Osteoblast (primary cell): ENCODE data around the genes HS6ST2, USP26, RTL8B, SAGE1 and VGLL1.

GRCh38 chrX:132956944-132957666 lies 1.3 kb downstream of the HS6ST2 start:
- CAGE, long polyA plus RNA, result no peak
- RRBS, result 38% methylated on average over 13 of the region's 68 CpGs

DNA sequence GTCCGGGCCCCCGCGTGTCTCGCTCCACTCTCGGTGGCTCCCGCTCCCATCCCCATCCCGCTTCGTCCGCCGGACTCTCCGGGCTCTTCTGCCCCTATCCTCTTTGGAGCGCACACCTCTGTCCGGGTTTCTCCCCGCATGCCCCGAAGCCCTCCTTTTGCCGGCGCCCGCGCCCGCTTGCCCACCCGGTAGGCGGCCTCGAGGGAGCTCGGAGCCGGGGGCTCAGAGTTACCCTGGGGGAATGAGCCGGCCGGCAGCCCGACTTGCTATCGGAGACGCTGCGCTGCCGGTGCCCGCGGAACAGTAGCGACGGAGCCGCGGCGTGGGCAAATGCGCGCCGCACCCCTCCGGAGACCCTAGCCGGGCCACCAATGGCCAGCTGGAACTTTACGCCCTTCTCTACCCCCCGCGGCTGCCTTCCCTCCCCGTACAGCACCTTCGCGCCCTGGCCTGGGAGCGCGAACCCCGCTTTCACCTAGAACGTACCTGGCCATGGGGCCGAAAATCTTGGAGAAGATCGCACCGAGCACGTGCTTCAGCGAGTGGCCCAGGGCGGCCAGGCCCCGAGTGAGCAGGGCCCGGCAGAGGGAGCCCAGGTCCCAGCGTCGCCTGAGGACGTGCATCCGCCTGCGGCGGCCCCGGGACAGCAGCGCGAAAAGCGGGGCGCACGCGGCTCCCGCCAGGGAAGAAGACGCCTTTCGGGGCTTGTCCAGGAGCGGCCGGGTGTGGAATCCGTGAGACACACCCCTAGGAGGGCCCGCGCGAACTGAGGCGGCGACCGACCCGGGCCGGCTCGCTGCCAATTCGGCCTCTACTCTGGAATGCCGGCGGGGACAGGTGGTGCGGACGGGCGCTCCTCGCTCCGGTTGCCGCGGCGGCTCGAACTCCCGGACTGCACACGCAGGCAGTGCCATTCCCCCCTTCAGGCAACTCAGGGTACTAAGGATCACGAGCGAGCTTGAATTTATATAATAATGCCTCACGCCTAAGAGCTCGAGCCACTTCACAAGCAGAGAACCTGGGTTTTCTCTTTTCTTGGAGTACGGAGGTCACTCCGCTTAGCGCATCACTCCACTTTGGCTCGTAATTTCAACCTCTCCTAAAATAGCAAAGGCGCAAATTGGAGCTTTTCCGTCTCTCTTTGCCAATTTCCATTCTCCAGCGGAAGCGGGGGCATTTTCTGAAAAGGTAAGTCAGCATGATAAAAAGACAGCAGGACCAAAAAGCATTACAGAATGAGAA lies at the start of gene HS6ST2:
HS6ST2 (minus strand) TSS at position 941 of the 1,242 bp plus-strand sequence.
- CAGE, long polyA plus RNA, result no peak
- RRBS, result 36% methylated on average over 65 of the region's 116 CpGs

DNA sequence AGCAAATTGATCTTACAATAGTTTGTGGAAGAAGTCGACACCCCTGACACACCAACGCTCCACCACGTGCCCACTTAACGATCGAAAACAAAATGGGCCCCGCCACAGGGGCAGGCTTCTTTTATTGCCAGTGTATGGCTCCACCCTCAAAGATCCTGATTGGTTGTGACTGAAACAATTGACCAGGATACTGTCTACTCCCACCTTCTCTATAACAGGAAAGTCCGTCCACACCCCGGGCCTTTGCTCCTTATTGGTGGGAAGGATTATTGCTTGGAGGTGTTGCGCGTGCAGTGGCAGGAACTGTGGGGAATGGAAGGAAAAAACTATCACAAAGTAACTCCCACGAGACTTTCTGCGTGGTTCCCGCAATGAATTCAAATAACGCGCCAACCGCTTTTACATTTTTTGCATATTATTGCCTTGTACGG lies at the start of gene USP26:
USP26 (minus strand) TSS at position 96 of the 431 bp plus-strand sequence.
- CAGE, long polyA plus RNA, result no peak
- RRBS, result no CpG with 5 or more reads among the region's 17 CpGs

GRCh38 chrX:133677138-133677361 lies 261.8 kb upstream of the GPC4 start:
- CAGE, long polyA plus RNA, result no peak
- RRBS, result no CpG with 5 or more reads among the region's 3 CpGs

- CAGE, long polyA plus RNA, result no peak
- RRBS, result no CpG with 5 or more reads among the region's 31 CpGs
Measured at GRCh38 chrX:134545320-134545984, 85.5 kb downstream of the HPRT1 start.

GRCh38 chrX:134769824-134770475 lies 27.1 kb downstream of the PABIR2 start:
- CAGE, long polyA plus RNA, result no peak
- RRBS, result no CpG with 5 or more reads among the region's 5 CpGs

GRCh38 chrX:135022420-135023114 lies at the start of gene RTL8B:
Gene RTL8B, minus strand, starts transcription at chrX:135022542.
- CAGE, long polyA plus RNA, result start-site peak on the minus strand at chrX:135022470-135022545, 20 and 72 reads in 2 replicates
- RRBS, result 26% methylated on average over 14 of the region's 25 CpGs

GRCh38 chrX:135165904-135166243 lies 5.3 kb downstream of the CT55 start:
- CAGE, long polyA plus RNA, result no peak
- RRBS, result no CpG with 5 or more reads among the region's 4 CpGs

- CAGE, long polyA plus RNA, result no peak
- RRBS, result no CpG with 5 or more reads among the region's 25 CpGs
Measured at GRCh38 chrX:135326294-135327248, 17.3 kb downstream of the ETDC start.

DNA sequence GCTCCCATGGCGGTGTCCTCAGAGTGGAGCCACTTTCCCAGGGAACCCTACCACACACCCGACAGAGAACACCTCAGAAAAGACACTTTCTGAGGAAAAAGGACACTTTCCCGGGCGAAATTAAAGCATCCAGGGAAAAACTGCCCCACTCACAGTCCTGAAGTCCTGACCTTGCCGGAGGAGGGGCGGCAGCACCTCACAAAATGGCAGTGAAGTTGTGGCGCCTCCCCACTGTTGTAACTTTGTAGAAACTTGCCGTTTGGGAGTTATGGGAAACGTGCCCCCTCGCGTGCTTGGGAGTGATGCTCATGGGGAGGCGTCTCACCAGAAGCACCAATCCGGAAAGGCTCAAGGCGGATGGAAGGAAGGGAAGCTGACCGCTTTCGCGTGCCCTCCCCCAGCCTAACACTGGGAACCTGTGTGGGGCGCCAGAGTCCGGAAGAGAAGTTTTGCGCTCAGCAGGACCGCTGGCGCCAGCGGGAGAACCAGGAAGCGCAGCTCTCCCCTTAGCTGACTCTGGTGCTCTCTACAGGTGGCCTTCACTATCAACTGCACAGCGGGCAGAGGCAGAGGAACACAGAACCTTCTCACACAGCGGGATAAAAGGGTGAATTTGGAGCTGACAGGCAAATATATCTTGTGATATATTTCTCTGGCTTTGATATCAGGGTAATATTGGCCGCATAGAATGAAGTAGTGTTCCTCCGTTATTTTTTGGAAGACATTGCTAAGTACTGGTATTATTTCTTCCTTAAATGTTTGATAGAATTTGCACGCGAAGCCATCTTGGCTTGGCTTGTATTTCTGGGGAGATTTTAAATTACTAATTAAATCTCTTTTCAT lies at the start of gene SAGE1:
SAGE1 (plus strand) TSS at position 542 of the 843 bp plus-strand sequence.
- CAGE, long polyA plus RNA, result no peak
- RRBS, result 76% methylated on average over 6 of the region's 30 CpGs

DNA sequence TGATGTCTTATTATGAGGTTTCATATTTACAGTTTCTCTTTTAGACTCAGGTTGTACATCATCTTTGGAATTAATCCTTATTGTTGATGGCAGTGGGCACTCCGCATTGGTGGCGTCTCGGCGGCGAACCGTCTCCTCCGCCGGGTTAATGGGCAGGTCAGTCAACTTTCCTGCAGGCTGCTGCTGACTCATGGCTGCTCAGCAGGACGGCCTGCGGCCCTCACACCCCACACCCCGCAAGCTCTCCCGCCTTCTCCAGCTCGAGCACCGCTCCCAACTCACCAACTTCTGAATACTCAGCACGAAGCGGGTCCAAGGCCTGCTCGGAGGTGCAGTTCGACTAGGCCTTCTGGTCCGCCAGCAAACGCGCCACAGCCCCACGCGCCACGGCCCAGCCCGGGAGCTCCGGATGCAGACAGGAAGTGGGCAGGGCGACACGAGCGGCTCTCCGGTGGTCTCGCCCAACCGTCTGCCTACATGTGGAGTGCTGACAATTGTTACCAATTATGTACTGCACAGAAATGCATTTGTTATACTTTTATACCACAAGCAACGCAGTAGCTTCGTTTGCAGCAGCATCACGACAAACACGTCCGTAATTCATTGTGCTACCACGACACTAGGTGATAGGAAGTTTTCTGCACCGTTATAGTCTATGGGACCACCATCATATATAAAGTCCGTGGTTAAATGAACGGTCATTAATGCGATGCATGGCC lies 98.5 kb upstream of the FHL1 start:
- CAGE, long polyA plus RNA, result no peak
- RRBS, result 89% methylated on average over 5 of the region's 42 CpGs

- CAGE, long polyA plus RNA, result no peak
- RRBS, result no CpG with 5 or more reads among the region's 9 CpGs
Measured at GRCh38 chrX:136143713-136144322, 53.0 kb upstream of the FHL1 start.

GRCh38 chrX:136159549-136159925 lies 37.3 kb upstream of the FHL1 start:
- CAGE, long polyA plus RNA, result no peak
- RRBS, result no CpG with 5 or more reads among the region's 2 CpGs

DNA sequence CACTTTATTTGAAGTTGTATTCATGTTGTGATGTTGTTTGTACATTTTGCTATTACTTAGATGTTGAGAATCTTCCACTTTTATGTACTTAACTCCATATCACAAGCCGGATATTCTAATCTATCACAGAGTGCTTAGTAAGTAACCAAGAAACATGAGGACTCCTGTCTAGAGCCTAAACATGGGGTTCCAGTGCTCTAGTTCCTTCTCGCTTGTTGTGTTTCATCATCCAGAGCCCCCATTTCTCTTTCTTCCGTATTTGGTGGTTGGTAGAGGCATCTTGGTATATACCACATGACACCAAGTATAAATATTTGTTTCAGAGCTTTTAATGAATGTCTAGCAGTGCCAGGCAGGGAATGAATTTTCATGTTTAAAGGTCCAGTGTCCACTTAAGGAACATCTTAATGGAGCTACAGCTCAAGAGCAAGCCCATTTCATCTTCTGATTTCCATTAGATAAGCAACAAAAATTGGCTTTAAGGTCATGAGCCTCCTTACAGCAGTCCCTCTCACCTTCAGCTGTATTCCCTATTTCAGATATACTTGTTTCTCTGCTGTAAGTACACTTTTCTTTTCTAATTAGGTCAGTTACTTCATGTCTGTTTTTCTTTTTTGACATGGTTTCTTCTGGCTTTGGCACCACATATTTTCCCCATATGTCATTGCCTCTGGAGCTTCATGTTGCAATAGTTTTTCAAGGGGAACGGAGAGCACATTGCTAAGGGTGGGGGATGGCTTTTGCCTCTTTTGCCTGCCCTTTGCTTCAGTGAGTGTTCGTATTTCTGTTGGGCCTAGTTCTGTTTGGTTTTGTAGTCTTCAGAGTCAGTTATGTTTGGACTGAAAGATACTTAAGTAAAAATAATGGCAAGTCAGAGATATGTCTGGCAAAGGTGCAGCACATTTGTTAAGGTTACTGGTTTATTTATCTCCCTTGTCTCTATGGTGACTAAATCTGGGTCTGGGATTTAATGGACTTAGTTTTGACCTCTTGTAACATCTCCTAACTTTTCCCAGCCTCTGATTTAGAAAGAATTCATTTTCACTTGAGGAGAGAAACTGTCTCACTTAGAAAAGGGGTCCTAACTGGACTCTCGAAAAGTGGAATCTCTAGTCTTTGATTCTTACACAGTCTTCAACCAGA lies 20.6 kb upstream of the FHL1 start:
- CAGE, long polyA plus RNA, result no peak
- RRBS, result no CpG with 5 or more reads among the region's 6 CpGs

DNA sequence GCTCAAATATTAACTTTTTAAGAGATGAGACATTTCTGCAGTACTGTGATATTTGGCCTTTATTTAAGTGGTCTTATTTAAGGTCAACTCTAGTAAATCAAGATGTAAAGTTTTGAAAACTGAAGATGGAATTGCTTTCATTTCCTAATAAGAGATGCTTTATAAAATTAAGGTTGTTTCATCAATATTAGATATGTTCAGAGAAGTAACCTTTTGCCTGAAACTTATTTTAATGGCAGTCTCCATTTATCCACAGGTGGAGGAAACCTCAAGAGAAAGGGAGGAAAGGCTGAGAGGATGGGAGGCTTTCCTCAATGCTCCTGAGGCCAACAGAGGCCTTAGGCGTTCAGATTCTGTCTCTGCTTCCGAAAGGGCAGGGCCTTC lies 13.2 kb downstream of the HTATSF1 start:
- CAGE, long polyA plus RNA, result no peak
- RRBS, result no CpG with 5 or more reads among the region's 2 CpGs

DNA sequence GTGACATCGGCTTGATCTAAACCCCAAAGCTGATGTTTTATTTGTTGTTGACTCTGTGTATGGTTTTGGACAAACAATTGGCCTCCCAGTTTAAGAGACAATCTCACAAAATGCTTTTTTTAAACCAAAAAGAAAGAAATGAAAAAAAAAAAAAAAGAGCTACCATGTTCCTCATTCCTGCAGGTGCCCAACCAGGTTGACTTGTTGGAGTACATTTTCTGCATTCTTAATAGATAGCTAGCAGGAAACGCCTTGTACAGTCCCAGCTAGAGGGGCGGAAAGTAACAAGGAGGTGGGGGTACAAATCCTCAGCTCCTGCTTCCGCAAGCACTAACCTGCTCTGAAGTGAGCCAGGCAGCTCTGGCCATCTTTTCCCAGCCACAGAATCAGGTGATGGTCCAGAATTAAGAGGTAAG lies at the start of gene VGLL1:
VGLL1 (plus strand) TSS at position 330 of the 416 bp plus-strand sequence.
- CAGE, long polyA plus RNA, result no peak
- RRBS, result no CpG with 5 or more reads among the region's 4 CpGs

DNA sequence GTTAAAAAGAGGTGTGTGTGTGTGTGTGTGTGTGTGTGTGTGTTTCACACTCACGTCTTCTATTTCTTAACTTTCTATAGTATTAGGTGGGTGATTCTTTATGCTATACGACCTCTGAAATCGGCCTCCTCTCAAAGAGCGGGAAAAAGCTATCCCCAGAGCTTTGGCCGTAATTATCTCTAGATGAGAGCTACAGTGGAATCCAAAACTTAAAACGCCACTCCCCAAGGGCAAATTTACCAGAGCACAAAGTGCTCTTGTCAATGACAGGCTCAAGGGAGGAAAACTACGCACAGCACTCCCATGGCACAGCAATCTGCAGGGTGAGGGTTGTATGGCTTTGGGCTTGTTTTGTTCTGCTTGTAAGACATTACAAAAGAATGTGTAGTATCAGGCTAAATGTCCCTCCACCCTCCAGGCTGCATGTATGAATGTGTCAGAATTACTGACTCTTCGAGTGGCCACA lies 44.1 kb downstream of the ARHGEF6 start:
- CAGE, long polyA plus RNA, result no peak
- RRBS, result no CpG with 5 or more reads among the region's 8 CpGs

DNA sequence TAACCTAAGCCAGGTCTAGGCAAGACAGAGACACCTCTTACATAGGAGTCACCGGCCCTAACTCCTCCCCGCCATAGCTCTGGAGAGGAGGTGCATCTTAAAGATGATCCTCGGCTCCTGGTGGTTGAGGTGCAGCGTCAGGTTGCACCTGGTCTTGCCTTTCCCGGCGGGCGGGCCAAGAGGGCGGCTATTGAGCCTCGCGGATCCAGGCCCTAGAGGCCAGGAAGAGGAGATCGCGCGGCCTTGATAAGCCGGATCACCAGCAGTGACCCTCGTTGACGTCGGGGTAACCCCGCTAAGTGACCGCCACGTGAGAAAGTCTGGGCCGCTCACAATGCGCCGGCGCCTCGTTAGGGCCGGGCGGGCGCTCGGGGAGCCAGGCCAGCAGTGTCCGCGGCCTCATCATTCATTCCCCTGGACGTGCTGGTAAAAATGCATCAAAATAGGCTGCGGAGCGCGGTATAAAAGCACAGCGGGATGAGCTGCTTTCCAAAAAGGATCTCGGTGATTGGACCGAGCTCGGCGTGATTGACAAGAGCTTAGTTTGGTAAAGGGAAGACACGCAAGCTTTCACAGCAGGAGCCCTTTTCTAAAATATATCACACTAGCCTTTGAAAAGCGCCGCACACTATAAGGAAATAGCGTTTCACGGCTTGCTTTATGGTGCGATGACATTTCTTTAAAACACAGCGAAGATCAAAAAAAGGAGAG lies 16.0 kb upstream of the ZIC3 start:
- CAGE, long polyA plus RNA, result no peak
- RRBS, result 25% methylated on average over 19 of the region's 47 CpGs

DNA sequence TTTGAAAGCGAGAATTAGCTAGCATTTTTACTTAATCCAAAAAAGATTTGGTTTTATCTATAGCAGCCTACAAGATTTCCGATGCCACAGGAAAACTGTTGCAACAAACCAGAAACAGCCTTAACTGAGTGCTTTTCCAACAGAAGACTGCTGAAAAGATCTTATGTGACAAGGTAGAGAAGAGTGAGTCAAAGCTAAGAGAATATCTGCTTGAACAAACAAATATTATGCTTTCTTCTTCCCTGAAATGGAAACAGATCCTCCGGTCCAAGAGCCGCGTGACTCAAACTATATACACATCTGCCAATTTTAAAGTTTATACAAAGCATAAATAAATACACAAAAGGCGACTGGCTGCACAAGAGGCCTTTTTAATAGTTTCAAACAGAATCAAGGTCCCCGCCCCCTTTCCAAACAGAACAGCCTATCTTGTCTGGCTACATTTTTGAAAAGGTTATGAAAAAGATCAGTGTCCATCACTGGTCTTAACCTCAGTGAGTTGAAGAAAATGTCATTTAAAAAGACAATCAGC lies 329.8 kb upstream of the F9 start:
- CAGE, long polyA plus RNA, result no peak
- RRBS, result no CpG with 5 or more reads among the region's 7 CpGs

DNA sequence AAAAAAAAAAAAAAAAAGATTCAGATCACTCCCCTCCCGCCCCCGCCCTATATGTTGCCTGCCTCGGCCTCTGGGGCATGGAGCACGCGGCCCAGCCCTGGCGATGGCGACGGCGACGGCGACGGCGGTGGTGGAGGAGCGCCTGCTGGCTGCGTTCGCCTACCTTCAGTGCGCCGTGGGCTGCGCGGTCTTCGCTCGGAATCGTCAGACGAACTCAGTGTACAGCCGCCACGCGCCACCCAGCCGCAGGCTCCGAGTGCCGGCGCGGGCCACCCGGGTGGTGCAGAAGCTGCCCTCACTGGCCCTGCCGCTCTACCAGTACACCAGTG lies 83.8 kb upstream of the F9 start:
- CAGE, long polyA plus RNA, result no peak
- RRBS, result no CpG with 5 or more reads among the region's 34 CpGs